PC-3 (cell line): ENCODE measurements around a stretch of chr4.

DNA sequence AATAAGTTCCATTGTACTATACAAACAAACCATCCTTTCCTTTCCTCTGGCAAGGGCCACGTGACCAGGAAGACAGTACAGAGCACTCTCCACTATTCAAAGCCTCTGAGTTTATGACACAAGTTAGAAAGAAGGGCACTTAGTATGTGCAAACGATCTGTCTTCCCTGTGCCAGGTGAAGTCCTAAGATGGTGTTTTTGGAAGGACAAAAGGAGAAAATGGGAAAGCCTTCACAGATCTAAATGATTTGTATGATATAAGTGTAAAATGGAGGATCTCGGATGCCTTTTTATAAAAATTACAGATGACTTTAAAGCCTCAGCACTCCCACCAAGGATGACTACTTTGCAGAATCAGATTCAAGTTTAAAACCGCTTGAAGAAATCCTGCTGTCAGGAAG is 2.9 kb downstream of the CASP3 start:
- RAMPAGE, long total RNA, result no peak

DNA sequence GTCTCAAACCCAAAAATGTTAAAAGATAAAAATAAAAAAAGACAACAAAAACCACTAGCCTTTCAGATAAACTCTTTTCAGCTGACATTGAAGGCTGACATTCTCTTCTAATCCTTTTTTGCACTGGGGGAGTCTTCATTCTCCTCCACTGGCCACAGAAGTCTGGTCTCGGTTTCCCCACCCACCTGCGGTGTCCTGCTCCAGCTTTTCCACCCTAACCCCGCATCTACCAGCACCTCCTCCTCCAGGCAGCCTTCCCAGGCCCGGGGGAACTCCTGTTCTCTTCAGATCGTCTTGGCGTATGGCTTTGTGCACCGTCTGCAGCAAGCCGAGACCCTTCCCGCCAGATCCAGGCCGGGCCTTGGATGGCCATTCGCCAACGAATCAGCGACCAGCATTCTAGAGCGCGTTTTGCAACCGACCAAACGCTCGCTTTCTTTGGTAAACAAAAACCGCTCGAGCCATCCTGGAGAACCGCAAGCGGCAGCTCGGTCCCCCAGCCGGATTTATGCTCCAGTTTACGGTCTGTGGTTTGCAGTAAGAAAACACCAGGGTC is 756 bp downstream of the CENPU start:
- RAMPAGE, long total RNA, result no peak

DNA sequence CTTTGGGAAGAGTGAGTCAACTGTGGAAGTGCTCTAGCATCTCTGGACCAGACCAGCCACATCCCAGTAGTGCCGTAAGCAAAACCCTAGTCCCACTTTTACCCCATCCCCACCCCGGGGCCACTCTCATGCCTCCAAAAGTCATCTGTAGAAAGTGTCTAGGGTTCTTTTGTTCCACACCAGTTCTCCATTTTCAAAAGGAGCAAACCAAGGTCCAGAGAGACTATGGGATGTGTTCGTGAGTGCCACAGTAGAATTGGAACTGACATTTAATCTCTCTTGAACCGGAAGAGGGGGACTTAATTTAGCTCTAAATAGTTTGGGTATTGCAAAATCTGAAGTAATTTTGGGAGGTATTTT is 27.1 kb upstream of the CENPU start:
- RAMPAGE, long total RNA, result no peak

DNA sequence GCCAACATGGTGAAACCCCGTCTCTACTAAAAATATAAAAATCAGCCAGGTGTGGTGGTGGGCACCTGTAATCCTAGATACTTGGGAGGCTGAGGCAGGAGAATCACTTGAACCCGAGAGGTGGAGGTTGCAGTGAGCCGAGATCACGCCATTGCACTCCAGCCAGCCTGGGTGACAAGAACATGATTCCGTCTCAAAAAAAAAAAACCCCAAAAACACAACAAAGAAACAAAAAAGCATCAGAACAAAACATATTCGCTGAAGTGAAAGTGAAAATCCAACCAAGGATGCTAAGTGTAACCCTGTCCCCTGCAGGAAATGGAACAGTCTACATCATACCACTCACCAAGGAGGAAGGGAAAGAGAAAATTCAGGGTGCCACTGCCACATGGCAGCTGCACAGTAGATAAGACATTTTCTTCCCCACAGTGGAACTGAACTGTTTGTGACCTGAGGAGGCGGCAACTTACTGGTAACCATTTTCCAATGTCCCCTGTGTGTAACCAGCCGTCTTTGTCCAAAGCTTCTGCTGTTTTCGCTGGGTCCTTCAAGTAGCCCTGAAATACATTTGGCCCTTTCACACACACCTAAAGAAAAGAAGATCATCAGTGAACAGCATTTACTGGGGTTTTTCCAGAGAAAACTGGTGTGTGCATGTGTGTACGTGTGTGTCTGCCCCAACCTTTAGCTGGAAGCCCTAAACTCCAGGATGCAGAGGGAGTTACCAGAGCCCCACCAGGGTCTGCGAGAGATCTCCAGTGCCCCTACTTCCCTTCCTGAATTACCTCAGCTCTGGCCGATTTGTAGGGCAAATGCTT is 28.2 kb upstream of the CENPU start:
- RAMPAGE, long total RNA, result no peak

- RAMPAGE, long total RNA, result no peak
Observed at GRCh38 chr4:184773934-184774519, 40.1 kb upstream of the CENPU start.

GRCh38 chr4:184782698-184783305 is 43.0 kb downstream of the ACSL1 start:
- RAMPAGE, long total RNA, result no peak

GRCh38 chr4:184791516-184791913 is 34.3 kb downstream of the ACSL1 start:
- RAMPAGE, long total RNA, result no peak

DNA sequence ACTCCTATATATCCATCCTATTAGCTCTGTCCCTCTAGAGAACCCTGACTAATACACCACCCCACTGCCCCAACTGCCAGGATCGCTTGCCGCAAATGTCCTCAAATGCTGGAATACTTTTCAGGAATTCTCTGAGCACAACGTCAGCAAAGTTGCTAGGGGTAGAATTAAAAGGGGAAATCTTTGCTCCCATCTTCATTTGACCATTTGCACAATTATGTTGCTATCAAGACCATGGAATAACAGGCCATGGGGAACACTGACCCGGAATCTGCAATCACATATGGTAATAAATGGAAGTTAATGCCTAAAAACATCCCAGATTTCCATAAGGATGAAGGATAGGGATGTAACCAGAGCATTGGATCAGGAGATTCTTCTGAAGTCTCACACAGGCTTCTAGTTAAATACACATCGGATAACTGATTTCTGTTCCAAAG is 29.4 kb downstream of the ACSL1 start:
- RAMPAGE, long total RNA, result no peak

GRCh38 chr4:184802447-184803239 is 23.1 kb downstream of the ACSL1 start:
- RAMPAGE, long total RNA, result no peak

DNA sequence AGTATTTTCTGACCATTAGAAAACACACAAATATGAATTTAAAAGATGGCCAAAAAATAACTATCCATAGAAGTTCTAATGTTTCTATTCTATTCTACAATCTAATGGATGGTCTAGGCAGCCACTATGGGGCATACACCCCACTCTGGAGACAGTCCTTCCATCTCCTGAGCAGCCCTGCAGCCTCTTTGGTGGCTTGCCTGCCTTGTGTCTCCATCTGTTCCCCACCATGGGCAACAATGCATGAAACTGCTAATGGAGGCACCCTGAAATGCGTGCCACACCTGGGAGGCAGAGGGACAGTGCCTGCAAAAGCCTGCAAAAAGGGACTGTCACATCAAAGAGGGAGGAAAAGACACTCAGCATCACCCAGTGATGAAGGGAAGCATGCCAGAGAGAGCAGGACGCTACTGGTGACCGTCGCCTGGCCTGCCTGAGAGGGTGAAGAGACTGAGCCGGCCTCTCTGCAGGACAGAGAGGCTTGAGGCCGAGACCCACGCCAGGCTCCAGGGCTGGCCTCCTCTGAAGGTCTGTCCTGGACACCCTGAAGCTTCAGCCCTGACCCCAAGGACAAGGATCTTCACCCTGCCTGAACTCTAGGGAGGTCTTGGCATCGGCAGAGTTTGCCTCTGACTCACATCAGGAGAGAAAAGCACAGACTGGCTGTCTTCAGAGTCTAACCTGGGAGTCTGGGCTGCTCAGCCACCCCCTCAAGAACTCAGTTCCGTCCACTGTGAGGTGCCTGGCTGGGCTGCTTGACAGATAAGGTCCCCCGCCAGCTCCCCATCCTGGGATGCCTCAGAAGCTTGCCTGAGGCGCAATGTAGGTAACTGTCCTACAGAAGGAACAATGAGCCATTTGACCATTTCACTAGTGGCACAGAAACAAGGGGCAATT is 8.2 kb downstream of the ACSL1 start:
- RAMPAGE, long total RNA, result no peak

GRCh38 chr4:184850241-184850695 is 24.5 kb upstream of the ACSL1 start:
- RAMPAGE, long total RNA, result no peak

DNA sequence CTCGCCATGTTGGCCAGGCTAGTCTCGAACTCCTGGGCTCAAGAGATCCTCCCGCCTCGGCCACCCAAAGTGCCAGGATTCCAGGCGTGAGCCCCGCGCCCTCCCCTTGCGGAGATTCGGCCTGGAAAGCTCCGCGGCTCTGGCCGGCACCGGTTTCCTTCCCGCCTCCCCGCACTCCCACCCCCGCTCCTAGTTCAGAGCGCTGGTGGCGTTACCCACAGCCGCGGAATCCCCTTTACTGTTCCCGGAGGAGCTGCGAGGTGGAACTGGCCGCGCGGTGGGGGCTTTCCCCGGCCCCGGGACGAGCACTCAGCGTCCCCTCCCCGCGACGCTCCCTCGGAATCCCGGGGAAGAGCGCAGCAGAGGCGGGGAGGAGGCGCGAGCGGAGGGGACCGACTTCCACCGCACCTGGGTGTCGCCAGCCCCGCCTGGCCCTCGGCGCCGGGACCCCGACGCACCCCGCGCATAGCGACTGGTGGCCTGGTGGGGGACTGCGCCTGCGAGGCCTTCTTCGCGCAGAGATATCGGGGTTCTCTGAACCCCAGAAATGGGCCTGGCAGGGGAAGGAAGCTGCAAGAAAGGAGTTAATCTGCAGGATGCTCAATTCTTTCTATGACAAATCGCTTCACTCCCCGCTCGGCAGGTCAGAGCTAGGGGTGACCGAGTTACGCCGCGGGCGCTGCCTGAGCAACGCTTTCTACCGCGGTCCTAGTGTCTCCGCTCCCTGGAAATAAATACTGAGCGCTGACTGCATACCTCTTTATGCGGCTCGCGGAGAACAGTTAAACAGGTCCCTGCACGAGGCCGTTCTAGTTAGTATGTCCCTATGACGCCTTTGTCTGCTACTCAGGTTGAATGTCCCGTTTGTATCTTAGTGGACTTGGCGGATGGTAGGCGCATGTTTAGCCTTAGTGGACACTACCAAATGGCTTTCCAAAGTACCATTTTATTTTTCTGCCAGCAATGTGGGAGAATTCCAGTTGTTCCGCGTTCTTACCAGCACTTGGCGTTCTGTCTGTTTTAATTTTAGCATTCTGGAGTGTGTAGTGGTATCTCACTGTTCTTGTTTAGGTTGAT is 14.5 kb upstream of the SLC25A4 start:
- RAMPAGE, long total RNA, result no peak

DNA sequence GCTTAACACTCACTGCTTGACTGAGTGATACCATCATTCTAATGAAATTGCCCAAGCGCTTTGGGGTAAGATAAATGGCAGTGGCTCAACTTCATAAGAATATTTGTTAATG is 1.5 kb downstream of the SNX25 start:
- RAMPAGE, long total RNA, result no peak

DNA sequence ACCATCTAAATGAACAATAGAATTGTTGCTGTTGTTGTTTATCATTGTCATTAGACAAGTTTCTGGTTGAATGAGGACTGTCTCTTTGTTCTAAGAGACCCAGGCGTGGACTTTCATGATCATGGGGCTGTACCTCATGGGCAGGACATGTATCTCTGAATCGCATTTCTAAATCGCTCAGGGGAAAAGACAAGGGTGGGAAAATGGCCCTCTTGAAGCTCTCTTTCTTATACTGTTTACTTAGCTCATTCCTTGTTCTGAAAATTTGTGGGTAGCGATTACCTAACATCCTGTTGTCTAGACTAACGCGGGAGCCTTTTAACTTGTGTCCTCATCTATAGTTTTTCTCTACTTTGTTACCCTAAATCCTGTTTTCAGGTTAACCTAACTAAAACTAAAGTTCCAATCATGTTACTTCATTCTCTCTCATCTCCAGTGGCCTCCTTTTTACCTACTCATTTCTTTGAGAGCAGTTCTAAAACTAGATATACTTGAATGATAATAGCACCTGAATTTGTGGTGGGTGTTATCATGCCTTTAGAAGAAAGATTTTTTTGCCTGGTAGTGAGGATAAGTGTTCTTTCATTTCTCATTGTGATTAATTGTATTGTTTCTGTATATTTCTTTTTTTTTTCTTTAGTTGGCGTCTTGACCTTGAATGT is 45.0 kb downstream of the SNX25 start:
- RAMPAGE, long total RNA, result no peak

DNA sequence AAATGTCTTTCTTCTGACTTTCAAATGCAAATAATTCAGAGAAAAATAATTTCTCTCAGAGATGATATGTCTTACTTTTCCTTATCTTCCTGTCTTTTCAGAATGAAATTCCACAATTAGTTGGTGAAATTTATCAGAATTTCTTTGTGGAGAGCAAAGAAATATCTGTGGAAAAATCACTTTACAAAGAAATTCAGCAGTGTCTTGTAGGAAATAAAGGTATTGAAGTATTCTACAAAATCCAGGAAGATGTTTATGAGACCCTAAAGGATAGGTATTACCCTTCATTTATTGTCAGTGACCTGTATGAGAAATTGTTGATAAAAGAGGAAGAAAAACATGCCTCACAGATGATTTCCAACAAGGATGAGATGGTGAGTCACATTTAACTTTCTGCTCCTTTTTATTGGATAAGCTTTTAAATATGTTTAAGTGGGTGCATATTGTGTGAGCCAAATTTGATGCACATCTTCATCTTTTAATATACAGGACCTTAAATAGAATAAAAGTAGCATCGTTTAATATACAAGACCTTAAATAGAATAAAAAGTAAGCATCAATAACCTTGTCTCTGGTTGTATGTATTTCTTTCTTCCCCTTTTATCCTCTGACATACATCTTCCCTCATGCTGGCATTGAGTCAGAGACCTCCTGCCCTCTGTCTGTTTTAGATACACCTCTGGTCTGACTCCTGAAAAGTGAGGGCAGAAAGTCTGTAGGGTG is 72.1 kb downstream of the LRP2BP start:
- RAMPAGE, long total RNA, result no peak

DNA sequence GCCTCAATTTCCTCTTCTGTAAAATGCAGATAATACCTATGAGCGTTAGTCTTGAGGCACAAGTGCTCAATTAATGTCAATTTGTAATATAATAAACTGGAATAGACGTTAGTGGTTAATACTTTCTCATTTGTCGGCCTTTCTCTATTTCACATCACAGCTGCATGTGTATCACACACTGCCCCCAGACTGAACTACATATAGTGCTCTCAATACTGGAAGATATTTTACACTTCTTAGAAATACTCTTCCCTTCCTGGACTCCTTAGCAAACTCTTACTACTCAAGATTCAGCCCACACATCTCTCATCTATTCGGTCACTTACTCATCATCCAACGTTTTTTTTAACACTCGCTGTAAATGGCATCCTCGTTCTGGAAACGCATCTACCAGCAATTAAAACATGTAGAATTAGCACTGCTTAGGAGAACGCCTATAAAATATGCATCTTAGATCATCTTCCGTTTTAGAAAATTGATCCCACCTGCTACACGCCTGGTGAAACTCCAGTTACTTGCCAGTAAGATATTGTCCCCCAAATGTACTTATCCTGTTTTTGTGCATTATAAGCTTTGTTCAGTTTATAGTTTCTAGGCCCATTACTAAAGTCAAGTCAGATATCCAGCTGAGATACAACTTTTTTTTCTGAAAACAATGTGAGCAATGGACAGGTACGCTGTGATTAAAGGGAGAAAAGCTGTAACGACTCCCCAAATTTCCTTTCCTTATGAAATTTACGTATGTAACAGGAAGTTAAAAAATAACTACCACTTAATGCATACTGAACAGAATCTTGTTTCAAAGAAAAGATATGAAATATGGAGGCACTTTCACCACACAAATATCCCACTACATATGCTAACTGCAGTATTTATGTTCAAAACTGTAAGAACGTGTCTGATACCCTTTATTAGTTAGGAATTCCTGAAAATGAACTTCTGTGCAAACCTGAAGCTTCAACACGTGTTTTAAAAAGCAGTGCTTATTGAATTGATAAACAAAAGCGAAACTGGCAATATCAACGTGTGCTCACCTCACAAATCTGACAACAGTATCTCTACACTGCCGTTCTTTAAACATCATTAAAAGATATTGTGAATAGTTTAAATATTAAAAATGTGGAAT is 908 bp downstream of the LRP2BP start:
- RAMPAGE, long total RNA, result no peak

GRCh38 chr4:185522869-185523068 is 12.5 kb downstream of the PDLIM3 start:
- RAMPAGE, long total RNA, result no peak

GRCh38 chr4:185599687-185600382 is 64.5 kb upstream of the PDLIM3 start:
- RAMPAGE, long total RNA, result no peak

- RAMPAGE, long total RNA, result no peak
Observed at GRCh38 chr4:185619117-185619371, 83.7 kb upstream of the PDLIM3 start.

GRCh38 chr4:185712942-185713738 is 98.9 kb downstream of the SORBS2 start:
- RAMPAGE, long total RNA, result no peak